Vein endothelial cell (primary cell): ENCODE results near the gene OCLN.

DNA sequence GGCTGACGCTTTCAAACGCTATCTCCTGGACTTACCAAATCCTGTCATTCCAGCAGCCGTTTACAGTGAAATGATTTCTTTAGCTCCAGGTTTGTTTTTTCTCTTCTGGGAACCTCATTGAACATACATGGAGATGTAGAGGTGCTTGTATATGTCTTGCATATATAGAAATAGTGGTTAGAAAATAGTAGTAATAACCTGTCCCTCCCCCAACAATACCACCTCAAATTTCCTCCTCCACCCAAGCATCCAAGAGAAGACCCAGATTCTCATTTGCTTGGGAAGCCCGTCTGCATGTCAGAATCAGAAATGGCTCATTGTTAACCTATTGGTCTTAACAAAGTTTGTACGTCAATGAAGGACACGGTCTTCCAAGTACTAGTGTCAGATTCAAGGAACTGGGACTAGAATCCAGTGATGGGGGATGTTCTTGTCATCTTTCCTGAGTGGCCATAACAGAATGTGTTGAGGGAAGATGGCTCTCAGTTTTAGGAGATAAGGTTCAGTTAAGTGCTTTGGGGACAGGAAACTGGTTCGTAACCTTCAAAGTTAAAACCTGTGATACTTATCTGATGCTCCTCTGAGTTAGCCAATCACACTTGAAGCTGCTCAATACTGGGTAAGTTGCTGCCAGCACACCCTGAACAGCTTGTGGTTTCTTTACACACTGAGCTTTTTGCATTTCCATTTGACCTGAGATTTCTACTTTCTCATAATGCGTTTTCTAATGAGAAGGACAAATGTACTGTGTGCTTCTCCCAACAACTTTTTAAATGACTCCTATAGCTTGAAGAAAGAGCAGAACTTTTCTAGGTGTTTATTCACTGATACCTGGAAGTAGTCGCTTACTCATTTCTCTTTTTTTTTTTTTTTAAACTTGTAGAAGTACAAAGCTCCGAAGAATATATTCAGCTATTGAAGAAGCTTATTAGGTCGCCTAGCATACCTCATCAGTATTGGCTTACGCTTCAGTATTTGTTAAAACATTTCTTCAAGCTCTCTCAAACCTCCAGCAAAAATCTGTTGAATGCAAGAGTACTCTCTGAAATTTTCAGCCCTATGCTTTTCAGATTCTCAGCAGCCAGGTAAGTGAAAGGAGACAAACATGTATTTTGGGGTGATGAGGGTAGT lies 64.5 kb downstream of the PIK3R1 start:
- CAGE, long polyA plus RNA: no peak

DNA sequence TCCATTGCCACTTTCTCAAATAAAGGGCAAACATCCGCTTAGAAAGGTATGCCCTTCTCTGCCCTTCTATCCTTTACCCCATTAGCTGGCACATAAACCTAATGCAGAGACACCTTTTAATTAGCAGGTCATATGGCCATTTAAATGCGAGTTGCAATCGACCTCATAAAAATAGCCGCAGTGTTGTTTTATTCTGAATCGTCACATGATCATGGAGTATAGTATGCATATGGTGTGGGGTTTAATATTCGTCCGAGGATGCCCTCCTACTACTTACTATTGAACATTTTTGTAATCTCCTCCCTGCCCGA lies 72.0 kb downstream of the PIK3R1 start:
- CAGE, long polyA plus RNA: no peak

- CAGE, long polyA plus RNA: no peak
These were observed 76.7 kb downstream of the PIK3R1 start for GRCh38 chr5:68292145-68292861.

DNA sequence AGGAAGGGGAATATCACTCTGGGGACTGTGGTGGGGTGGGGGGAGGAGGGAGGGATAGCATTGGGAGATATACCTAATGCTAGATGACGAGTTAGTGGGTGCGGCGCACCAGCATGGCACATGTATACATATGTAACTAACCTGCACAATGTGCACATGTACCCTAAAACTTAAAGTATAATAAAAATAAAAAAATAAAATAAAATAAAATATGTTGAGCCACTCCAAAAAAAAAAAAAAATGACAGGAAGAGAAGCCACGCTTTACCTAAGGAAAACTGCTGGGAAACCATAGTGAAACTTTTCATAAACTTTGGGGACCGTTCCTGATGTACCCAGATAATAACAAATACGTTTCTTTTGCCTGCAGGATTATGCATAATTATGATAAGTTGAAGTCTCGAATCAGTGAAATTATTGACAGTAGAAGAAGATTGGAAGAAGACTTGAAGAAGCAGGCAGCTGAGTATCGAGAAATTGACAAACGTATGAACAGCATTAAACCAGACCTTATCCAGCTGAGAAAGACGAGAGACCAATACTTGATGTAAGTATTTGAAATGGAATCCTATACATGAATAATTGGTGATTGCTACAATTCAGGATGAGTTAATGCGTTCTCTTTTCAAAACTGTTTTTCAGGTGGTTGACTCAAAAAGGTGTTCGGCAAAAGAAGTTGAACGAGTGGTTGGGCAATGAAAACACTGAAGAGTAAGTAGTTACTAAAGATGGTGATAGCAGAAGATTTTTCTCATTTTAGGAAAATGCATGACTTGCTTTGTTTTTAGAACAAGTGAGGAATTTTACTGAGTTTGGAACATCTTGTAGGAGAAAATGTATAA lies 79.4 kb downstream of the PIK3R1 start:
- CAGE, long polyA plus RNA: no peak

DNA sequence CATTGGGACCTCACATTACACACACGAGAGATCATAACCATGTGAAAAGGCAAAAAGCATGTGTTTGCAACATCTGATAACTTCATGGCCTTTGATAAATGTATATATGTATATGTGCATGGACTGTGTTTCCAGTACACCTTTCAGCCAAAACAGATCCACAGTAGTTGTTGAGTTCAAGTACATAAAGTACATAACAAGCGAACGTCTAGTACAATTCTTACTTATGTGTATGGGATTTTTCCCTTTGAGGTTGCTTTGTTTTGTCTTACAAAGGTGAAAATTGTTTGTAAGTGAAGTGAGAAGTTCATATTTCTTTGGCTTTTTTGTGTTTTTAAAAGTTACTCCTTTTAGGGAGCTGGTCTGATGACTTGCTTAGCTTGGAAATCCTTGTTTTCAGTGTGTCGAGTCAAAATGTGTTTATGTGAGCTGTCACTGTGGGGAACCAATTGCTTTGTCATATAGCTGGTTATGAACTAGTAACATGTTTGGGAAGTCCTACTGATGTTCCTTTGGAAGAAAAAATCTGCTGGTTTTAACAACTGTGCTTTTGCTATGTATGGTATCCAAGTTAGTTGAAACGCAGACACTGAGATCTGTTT lies 85.1 kb downstream of the PIK3R1 start:
- CAGE, long polyA plus RNA: no peak

- CAGE, long polyA plus RNA: no peak
These were observed 67.2 kb upstream of the SLC30A5 start for GRCh38 chr5:69026607-69026980.

GRCh38 chr5:69300911-69301391 lies 31.6 kb downstream of the CCDC125 start:
- CAGE, long polyA plus RNA: no peak

DNA sequence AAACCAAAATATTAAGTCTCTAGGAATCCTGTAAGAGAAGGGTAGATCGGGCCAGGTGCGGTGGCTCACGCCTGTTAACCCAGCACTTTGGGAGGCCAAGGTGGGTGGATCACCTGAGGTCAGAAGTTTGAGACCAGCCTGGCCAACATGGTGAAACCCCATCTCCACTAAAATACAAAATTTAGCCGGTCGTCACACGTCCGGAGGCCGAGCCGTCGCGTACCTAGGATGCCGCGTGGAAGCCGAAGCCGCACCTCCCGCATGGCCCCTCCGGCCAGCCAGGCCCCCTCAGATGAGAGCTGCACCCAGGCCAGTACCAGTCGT lies 1.0 kb upstream of the CCDC125 start:
- CAGE, long polyA plus RNA: no peak

- CAGE, long polyA plus RNA: no peak
These were observed at the start of gene OCLN for GRCh38 chr5:69491816-69492926. Gene OCLN, plus strand, starts transcription at chr5:69492790.

- CAGE, long polyA plus RNA: no peak
These were observed 9.9 kb downstream of the OCLN start for GRCh38 chr5:69502276-69503091.

- CAGE, long polyA plus RNA: no peak
These were observed 16.7 kb downstream of the OCLN start for GRCh38 chr5:69509199-69509770.

GRCh38 chr5:71289850-71290404 lies 165.5 kb upstream of the BDP1 start:
- CAGE, long polyA plus RNA: no peak

DNA sequence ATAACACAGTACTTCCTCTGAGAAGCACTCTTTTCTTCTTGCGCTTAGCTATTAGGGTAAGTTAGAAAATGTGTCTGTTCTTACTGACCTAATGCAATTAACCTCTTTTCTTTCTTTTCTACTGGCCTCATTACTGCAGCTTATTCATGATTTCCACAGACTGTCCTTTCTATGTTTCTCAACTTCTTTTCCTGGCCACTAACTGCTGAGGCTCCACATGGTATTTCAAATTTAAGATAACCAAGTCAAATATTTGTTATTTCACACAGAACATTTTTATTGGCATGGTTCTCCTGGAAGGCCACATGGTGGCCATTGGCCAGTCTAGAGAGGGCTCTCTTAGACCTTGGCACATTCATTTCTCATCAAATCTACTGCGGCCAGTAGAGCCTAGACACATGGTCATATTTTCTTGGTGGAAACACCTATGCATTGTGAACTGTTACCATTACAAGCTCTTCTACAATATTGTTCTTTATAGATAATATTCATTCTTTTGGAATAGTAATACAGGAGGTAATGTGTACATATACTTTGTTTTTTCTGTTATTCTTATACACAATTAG lies 13.9 kb upstream of the BDP1 start:
- CAGE, long polyA plus RNA: no peak

GRCh38 chr5:71445635-71446076 lies 9.8 kb upstream of the BDP1 start:
- CAGE, long polyA plus RNA: no peak

GRCh38 chr5:71586478-71587051 lies 575 bp upstream of the MCCC2 start:
- CAGE, long polyA plus RNA: no peak

- CAGE, long polyA plus RNA: no peak
These were observed 2.4 kb downstream of the MAP1B start for GRCh38 chr5:72109544-72110216.

- CAGE, long polyA plus RNA: no peak
These were observed 18.5 kb downstream of the MRPS27 start for GRCh38 chr5:72301573-72301998.

GRCh38 chr5:73286179-73286609 lies 113.2 kb downstream of the TMEM174 start:
- CAGE, long polyA plus RNA: no peak

DNA sequence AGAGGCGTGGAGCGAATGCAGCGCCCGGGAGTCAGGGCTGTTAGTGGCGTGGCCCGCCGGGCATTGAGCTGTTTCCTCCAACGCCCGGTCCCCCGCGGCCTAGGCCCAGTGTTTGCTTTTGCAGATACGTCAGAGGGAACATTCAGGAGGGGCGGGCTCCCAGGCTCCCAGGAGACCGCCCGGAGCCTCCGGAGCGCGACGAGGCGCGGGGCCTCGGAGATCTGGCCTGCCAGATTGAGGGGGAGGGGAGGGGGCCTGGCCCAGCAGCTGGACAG lies 130.2 kb downstream of the TMEM174 start:
- CAGE, long polyA plus RNA: no peak

DNA sequence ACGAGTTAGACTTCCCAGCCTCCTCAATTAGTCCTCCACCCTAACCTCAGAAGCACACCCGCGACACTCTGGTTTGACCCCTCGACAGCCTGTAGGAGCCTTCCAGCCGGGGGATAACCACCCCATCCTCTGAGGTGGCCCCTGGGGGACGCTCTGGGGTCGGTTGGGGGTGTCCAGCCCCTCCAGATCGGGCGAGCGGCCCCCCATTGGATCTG lies 348 bp upstream of the FOXD1 start:
- CAGE, long polyA plus RNA: no peak